GM19239 (cell line): Measurements from ENCODE around the genes PIWIL4, AMOTL1 and CWC15.

DNA sequence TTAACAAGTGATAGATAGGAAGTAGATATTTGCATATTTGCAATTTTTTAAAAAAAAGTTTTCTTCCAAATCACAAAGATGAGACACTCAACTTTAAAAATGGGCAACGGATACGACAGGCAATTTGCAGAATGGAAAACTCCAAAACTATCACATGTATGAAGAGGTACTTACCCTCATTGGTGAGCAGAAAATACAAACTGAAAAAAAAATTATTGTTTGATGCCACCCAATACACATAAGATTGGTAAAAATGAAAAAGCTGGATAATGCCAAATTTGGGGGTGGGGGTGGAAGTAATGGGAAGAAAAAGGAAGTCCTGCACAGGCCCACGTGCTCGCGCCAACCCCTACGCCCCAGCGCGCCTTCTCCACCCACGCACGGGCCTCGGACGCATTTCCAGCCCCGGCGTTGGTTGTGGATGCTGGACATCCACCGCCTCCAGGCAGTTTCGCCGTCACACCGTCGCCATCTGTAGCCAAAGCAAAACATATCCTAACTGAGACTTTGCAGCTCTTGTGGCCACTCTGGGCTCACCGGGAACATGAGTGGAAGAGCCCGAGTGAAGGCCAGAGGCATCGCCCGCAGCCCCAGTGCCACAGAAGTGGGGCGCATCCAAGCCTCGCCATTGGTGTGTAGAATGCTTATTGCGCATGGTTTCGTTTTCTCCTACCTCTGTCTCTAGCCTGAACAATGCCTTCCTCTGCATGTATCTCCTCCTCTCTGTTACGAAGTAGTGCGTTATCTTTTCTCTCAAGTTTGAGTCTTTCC, at the start of gene PIWIL4:
Gene PIWIL4 (plus strand): TSS at position 394 of the 771 bp plus-strand sequence.
- RRBS: no CpG with 5 or more reads among the region's 29 CpGs

DNA sequence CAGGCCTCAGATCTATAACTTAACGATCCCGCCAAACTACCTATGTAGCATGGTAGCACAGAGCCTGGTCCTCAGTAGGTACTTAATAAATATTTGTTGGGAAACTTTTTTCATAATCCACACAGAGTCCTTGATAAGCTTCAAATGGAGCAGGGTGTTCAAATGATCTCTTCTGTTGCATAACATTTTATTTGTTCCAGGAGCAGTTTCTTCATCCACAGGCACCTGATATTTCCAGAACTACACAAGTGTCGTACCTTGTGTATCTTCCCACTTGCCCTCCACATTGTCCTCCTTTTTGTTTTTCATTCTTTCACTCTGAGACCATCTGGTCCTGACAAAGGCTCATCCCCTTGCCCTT, 5.3 kb upstream of the AMOTL1 start:
- RRBS: no CpG with 5 or more reads among the region's 3 CpGs

- RRBS: 3% methylated on average over 33 of the region's 66 CpGs
Observed at GRCh38 chr11:94767569-94768671, at the start of gene AMOTL1. Gene AMOTL1, plus strand, starts transcription at chr11:94768356.

- RRBS: no CpG with 5 or more reads among the region's 2 CpGs
Observed at GRCh38 chr11:94778367-94778985, 10.3 kb downstream of the AMOTL1 start.

DNA sequence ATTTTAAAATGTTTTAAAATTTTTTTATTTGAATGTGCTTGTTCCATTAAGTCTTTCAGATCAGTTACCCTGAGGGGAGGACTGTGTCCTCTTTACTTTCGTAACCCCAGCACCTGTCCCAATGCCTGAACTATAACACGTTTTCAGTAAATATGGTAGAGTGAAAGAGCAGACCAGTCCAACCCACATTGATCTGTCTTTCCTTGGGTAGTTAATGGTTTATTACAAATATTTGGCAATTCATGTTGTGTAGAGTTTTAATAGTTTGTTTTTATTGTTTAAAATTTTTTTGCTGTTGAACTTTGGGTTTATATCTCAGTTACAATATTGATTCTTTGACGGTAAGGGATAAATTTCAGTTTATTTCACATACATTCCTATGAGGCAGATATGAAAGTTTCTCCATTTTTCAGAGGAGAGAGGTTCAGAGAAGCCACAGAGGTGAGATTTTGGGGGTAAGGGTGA, 27.7 kb downstream of the AMOTL1 start:
- RRBS: no CpG with 5 or more reads among the region's 3 CpGs

GRCh38 chr11:94972950-94974130, at the start of gene CWC15:
Gene CWC15, minus strand, starts transcription at chr11:94973556.
- RRBS: no CpG with 5 or more reads among the region's 73 CpGs

GRCh38 chr11:95172549-95173508, 58.2 kb downstream of the SESN3 start:
- RRBS: no CpG with 5 or more reads among the region's 10 CpGs

DNA sequence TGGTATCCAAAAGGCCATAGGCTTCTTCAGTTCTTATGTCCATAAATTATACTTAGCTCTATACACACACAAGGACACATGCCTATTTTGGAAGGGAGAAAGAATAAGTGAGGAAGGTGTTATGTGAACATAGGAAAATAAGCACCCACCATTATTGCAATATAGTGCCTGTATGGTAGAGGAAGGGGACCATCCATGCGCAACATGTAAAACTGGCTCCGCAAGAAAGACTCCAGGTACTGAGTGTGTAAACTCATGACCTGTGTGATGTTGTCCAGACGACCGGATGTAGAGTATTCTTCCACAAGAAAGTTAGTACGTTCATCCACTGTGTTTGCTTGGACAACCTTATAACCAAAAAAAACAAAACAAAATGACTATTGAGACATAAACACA, 39.7 kb downstream of the SESN3 start:
- RRBS: no CpG with 5 or more reads among the region's 5 CpGs

DNA sequence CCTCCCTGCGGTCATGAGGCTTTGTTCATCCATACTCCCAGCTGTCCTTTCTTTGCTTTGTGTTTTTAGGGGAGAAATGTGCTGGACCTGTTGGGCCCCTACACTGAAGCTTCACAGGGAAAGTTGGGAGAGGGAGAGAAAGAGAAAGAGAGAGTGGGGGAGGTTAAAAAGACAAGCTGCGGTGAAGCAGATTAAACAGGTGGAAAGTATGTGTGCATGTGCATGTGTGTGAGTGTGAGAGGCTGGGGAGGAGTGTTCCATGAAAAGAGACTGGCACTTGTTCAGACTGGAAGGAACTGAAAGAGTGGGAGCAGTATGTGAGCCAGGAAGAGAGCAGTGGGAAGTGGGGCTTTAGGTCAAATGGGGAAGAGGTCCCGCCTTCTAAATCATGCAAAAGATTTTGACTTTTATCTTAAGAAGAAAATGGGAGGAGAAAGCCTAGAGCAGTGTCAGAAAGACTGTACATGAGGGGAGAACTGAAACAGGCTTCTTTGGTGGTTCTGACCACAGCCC, 17.9 kb upstream of the SESN3 start:
- RRBS: no CpG with 5 or more reads among the region's 3 CpGs

GRCh38 chr11:95443570-95443876, 212.5 kb upstream of the SESN3 start:
- RRBS: no CpG with 5 or more reads among the region's 4 CpGs

- RRBS: no CpG with 5 or more reads among the region's 6 CpGs
Observed at GRCh38 chr11:95733852-95734637, 55.5 kb downstream of the FAM76B start.

- RRBS: no CpG with 5 or more reads among the region's 4 CpGs
Observed at GRCh38 chr11:95827571-95828181, 37.4 kb downstream of the CEP57 start.

DNA sequence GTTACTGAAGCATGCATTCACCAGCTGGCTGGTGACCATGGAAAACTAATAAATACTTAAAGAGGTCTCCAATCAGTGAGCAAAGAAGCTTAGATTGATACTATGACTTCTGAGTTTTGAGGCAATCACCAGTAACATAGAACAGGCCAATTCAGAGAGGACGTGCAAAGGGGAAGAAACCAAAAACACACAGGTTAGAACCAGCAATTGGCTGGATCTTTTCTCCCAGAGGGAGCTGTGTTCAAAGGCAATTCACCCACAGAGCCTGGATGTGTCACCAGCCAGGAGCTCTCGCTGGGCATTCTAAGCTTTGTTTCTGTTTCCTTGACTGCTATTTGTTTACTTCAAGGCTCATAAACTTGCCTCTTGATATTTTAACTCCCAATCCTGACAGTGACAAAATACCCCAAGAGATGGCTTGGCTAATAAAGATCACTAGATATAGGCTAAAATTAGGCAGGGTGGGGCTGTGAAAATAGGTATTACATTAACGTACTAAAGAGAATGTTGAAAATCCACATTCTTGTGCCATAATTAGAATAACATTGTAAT, 113.6 kb upstream of the MTMR2 start:
- RRBS: no CpG with 5 or more reads among the region's 3 CpGs

GRCh38 chr11:96150915-96151543, 192.0 kb downstream of the MAML2 start:
- RRBS: no CpG with 5 or more reads among the region's 6 CpGs

DNA sequence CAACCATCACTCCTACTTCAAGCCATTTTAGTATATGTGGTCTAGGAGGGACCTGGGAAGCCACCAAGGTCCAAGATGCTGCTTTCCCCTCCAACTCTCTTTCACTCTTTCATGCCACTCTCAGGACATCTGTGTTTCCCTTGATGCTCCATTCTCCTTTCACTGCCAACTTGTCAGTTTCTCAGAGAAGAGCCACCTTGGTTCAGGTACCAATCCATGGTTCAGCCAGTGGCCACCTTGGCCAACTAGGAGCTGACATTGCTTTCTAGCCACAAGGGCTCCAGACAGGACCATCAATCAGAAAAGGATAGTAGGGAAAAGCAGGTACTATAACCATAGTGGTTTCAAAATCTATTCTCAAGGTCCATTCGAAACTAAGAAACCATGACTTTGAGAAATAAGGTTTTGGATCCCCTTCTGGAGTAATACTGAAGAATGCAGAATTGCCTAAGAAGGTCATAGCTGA, 163.3 kb downstream of the MAML2 start:
- RRBS: no CpG with 5 or more reads among the region's 1 CpG

- RRBS: no CpG with 5 or more reads among the region's 5 CpGs
Observed at GRCh38 chr11:96182092-96182605, 160.8 kb downstream of the MAML2 start.

GRCh38 chr11:96220058-96220788, 122.8 kb downstream of the MAML2 start:
- RRBS: no CpG with 5 or more reads among the region's 3 CpGs

DNA sequence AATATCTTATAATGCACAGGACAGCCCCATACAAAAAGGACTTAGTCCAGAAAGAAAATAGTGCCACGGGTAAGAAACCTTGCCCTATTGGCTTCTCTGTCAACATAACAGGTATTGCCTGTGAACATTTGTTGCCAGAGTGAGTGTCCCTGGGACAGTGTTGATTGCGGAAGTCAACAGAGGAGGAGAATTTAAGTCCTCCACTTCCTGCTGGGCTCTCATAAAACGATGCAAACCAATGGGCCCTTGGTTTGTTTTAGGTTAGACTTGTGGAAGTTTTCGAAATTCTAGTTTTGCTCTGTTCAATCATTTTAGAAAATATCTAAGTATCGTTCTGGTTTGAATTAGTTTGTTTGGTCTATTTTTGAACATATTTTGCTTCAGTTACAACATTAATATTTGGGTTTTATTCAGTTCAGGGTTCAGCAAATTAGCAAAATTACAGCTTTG, 101.4 kb downstream of the MAML2 start:
- RRBS: no CpG with 5 or more reads among the region's 5 CpGs

- RRBS: no CpG with 5 or more reads among the region's 2 CpGs
Observed at GRCh38 chr11:96267392-96268058, 75.5 kb downstream of the MAML2 start.